Heart right ventricle (tissue), 2 donors: ENCODE measurements around the gene QSOX1.

- PRO-cap, 2 experiments, result no peak in any of the 2 experiments
Observed at GRCh38 chr1:178862193-178862998, 8.5 kb downstream of the ANGPTL1 start.

- PRO-cap, 2 experiments, result no peak in any of the 2 experiments
Observed at GRCh38 chr1:178869017-178869774, 1.7 kb downstream of the ANGPTL1 start.

- PRO-cap, 2 experiments, result no peak in any of the 2 experiments
Observed at GRCh38 chr1:178919137-178920155, 48.6 kb upstream of the ANGPTL1 start.

GRCh38 chr1:178953587-178954073, 72.1 kb upstream of the FAM20B start:
- PRO-cap, 2 experiments, result peak in 1 of 2 experiments; most common minus-strand start chr1:178953700 (in 1)

GRCh38 chr1:179002437-179002766, 23.3 kb upstream of the FAM20B start:
- PRO-cap, 2 experiments, result no peak in any of the 2 experiments

GRCh38 chr1:179034610-179035158, 9.0 kb downstream of the FAM20B start:
- PRO-cap, 2 experiments, result no peak in any of the 2 experiments

DNA sequence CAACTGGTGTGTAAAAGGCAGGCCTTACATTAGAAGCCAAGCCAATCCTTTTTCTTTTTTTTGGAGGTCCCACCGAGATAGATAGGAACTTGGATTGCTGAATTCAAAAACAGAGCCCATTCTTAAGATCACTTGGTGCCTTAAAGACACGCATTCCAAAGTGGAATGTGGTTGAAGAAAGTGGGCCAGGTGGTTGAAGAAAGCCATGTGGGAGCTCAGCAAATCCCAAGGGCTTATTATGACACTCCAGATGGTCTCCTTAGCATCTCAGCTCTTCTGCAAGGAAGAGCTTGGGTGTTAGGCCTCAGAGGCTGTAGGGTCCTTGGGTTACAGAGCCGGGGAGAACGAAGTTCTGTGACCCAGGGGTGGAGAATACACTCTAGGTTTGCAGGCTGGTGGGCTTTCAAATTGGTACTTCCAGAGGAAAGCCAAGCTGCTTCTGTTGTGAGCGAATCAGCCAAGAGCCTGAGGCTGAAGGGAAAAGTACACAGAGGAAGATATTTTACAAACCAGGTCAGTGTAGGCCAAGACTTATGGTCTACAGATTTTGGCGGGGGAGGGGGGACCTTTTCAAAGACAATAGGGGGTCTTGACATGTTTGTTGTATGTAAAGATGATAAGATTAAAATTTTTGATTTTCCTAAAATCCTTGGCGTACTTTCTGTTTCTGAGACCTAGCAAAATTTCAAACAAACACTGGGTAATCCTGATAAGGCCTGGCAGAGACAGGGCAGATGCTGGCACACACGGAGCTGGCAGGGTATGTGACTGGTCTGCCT, 13.7 kb downstream of the TOR3A start:
- PRO-cap, 2 experiments, result no peak in any of the 2 experiments

GRCh38 chr1:179298832-179299322, 5.3 kb downstream of the SOAT1 start:
- PRO-cap, 2 experiments, result no peak in any of the 2 experiments

GRCh38 chr1:179845632-179846622, 31.7 kb downstream of the TOR1AIP2 start:
- PRO-cap, 2 experiments, result no peak in any of the 2 experiments

- PRO-cap, 2 experiments, result no peak in any of the 2 experiments
Observed at GRCh38 chr1:180011623-180012149, 57.1 kb downstream of the CEP350 start.

GRCh38 chr1:180061808-180062574, 92.7 kb upstream of the QSOX1 start:
- PRO-cap, 2 experiments, result no peak in any of the 2 experiments

- PRO-cap, 2 experiments, result no peak in any of the 2 experiments
Observed at GRCh38 chr1:180150814-180151349, 3.8 kb upstream of the QSOX1 start.

DNA sequence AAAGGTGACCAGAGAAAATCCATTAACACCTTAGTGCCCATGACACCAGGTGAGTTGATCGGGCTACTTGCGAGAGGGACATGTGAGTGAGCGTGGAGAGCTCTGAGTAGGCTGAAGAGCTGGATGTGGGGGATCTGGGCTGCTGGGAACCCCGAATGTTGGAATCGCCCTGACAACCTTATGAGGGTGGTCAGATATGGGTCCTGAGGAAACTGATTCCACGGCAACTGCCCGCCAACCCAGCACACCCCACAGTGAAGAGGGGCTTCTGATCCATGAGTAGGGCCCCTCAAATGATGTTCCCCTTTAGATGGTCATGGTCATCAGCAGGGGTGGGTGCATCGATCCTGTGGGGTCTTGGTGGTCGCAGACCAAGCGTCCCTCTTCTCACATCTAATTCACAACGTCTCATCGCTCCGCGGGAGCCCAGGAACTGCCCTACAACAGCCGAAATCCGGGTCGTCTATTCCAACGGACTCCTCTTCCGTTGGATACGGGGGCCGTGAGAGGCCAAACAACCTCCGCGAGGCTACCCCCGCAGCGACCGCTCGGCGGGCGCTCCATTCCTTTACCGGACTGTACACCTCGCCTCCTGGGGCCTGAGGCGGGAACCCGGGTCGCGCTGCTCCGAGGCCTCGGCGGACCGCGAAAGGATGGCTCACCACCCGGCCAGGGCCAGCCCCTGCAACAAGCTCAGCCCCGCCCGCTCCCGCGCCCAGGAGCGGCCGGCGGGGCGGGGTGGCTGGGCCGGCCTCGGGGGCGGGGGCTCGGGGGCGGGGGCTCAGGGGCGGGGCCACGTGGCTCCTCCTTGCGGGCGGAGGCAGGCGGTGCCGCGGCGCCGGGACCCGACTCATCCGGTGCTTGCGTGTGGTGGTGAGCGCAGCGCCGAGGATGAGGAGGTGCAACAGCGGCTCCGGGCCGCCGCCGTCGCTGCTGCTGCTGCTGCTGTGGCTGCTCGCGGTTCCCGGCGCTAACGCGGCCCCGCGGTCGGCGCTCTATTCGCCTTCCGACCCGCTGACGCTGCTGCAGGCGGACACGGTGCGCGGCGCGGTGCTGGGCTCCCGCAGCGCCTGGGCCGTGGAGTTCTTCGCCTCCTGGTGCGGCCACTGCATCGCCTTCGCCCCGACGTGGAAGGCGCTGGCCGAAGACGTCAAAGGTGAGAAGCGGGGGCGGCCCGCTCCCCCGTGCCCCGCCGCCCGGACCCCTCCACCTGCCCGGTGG, at the start of gene QSOX1:
Gene QSOX1, plus strand, starts transcription at position 853 of the 1,221 bp plus-strand sequence.
- PRO-cap, 2 experiments, result peak in 2 of 2 experiments; most common plus-strand start position 853 of the sequence (in 2); most common minus-strand start position 435 of the sequence (in 2)

DNA sequence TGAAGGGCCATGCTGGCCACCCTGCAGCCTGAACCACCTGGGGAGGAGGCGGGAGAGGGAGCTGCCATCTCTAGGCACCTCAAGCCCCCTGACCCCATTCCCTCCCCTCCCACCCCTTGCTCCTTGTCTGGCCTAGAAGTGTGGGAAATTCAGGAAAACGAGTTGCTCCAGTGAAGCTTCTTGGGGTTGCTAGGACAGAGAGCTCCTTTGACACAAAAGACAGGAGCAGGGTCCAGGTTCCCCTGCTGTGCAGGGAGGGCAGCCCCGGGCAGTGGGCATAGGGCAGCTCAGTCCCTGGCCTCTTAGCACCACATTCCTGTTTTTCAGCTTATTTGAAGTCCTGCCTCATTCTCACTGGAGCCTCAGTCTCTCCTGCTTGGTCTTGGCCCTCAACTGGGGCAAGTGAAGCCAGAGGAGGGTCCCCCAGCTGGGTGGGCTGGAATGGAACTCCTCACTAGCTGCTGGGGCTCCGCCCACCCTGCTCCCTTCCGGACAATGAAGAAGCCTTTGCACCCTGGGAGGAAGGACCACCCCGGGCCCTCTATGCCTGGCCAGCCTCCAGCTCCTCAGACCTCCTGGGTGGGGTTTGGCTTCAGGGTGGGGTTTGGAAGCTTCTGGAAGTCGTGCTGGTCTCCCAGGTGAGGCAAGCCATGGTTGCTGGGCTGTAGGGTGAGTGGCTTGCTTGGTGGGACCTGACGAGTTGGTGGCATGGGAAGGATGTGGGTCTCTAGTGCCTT, 32.9 kb upstream of the LHX4 start:
- PRO-cap, 2 experiments, result no peak in any of the 2 experiments

GRCh38 chr1:180586490-180587042, 45.3 kb upstream of the XPR1 start:
- PRO-cap, 2 experiments, result no peak in any of the 2 experiments

DNA sequence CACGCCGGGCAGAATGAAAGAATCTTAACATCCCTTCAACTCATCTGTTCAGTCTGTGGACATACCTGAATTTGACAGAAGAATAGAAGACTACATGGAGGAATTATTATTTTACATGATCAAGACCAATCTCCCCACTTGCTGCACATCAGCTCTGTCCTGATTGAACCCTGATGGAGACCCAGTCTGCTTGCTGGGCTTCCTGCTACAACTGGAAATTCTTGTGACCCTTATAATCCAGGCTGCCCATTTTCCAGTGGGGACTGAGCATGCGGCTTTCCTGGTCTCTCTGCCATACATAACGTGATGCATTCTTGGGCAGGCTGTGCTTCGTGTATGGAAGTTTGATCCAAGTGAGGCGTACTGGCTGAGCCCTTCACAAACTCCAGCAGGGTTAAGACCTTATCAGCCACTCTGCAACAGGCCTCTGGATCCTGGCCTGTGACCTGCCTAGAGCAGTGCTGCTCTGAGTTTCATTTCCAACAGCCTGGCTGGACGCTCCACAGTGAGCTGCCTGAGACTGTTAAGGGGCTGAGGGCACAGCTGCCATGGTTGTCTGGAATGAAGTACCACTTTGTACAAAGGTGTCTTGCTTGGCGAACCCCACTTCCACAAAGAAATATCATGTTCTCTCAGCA, 28.7 kb upstream of the XPR1 start:
- PRO-cap, 2 experiments, result peak in 1 of 2 experiments; most common plus-strand start position 469 of the sequence (in 1); most common minus-strand start position 448 of the sequence (in 1)

- PRO-cap, 2 experiments, result peak in 1 of 2 experiments; most common minus-strand start chr1:180917462 (in 1)
Observed at GRCh38 chr1:180917202-180917764, 4.6 kb downstream of the KIAA1614 start.

- PRO-cap, 2 experiments, result peak in 1 of 2 experiments; most common plus-strand start chr1:180927586 (in 1); most common minus-strand start chr1:180927453 (in 1)
Observed at GRCh38 chr1:180927241-180927769, 14.6 kb downstream of the KIAA1614 start.

DNA sequence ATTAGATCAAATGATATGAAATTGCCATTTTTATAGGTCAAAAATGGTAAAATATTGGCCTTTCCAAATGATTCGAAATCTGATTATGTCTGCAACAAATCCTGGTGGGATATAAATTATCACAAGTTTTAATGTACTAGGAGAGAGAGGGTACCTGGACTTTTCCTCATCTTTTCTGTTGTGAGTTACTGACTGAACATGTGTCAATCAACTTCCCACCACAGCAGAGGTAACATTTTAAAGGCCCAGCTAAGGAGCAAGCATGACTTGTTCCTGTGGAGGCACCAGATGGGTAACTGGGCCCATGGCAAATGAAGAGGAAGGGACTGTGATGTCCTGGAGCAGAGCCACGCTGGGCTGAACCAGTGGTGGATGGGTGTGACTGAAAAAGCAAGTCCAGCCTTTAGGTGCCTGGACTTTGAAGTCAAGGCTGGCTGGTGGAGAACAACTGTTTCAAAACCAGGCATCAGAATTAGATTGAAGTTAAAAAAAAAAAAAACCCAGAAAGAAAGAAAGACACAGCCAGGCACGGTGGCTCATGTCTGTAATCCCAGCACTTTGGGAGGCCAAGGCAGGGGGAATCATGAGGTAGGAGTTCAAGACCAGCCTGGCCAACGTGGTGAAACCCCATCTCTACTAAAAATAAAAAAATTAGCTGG, 6.6 kb downstream of the MR1 start:
- PRO-cap, 2 experiments, result no peak in any of the 2 experiments

GRCh38 chr1:181046337-181046995, 12.7 kb downstream of the MR1 start:
- PRO-cap, 2 experiments, result no peak in any of the 2 experiments